Mucosa of descending colon (tissue), 1 donor: ENCODE results near the genes MYRIP and ZNF620.

- PRO-cap, result no peak
Measured at GRCh38 chr3:38649309-38649566, 249 bp downstream of the SCN5A start.

GRCh38 chr3:39122607-39123318 lies 15.3 kb downstream of the TTC21A start:
- PRO-cap, result no peak

DNA sequence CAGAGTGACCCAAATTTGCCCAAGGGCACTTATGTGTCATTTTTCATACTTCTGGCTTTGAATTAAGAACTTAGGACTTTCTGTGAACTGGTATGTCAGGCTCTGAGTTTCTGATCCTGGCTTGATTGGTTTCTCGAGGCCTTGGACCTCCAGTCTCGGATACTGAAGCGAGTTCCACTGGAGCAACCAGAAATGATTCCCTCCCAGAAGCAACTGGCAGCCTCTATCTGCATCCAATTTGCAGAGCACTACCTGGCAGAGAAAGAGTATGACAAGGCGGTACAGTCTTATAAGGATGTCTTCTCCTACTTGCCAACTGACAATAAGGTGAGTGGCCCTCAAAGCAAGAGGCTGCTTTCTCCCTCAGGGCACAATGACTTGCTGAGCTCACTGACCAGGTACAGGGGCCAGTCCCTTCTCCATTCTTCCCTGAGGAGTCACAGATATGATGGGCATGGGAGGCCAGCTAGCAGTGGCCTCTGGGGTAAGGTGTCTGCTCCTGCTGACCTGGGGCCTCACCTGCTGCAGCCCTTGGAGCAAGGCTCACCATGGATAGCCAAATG lies 20.4 kb downstream of the CSRNP1 start:
- PRO-cap, result no peak

- PRO-cap, result no peak
Measured at GRCh38 chr3:39137921-39139008, 15.1 kb downstream of the CSRNP1 start.

DNA sequence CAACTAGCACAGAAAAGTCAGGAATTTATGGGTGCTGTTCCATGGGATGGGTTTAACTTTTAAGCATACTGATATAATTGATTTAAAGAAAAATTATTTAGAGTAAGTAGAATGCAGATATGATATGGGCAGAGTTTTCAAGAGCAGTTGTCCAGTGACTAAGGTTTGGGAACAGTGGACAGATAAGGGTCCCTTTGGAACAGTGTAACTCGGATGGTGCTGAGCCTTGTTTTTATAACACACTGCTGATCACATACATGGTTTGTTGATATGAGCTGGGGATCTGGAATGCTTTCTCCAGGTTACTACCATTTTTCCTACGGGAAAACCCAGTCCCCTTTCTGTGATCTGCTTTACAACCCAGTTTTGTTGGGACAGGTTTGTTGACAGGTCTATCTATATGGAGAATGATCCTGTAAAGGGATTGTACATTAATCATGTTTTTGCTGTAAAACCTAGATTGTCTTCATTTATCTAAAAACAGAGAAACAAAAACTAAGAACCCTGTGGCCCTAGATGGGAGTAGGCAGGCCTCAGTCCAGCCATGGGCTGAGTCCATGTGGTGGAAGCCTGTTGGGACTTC lies 13.4 kb downstream of the CSRNP1 start:
- PRO-cap, result no peak

DNA sequence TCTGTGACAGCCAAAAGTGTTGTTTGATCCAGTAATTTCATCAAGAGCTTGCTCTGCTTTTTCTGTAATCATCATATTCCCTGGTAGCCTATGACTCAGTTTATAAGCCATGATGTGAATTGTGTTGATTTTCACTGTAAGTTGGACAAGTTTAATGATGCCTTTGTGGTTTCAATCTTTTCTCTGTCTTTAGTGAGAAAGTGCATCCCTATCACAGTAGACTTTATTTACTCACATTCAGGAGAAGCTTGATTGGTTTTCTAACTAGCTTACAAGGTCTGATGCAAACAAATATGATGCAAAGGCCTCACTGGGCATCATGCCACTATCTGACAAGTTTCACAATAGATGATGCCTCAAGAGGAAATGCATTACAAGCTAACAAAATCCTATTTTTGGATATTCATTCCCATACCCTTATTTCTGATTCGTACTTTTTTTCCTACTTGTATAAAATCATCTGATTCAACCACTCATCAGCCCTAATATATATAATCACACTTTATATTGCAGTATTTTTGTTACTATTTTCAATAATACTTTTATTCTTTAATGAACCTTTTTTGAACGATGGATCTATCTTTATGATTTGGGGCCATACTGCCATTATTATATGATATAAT lies 13.8 kb upstream of the CSRNP1 start:
- PRO-cap, result no peak

DNA sequence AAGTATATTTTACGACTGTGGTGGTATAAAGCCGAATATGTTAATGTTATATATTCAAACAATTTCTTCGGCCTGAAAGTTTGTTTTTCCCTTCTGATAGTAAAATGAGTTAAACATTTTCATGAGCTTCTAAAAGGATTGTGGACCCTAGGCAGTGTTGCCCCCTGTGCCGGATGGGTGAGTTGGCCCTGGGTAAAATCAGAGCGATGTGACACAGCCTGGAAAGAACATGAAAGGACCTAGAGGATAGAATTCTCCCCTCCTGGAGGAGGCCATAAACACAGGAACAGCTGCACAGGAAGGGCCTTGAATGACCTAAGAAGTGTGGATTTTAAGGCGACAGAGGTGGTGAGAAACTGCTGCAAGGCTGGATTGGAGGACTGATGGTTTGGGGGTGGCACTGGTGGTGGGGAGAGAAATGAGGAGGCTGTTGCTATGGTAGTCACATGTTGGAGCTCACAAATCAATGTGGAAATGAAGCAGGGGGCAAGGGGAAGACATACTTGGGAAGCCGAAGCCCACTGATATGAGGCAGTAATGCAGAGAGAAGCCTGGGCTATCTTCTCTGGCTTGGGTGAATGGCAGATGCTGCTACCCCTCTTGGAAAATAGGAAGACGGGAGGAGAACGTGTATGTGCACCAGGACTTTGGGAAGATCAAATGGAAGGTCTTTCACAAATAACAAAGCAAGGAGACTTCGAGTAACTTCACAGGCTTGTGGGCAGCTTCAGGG lies 13.8 kb downstream of the XIRP1 start:
- PRO-cap, result no peak

DNA sequence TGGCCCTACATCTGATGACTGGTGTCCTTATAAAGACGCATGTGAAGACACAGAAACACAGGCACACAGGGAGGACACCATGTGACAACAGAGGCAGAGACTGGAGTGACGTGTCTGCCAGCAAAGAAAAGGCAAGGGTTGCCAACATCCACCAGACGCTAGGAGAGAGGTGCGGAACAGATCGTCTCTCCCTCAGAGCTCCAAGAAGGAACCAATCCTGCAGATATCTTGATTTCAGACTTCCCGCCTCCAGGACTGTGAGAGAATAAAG lies 42.8 kb downstream of the CX3CR1 start:
- PRO-cap, result no peak

DNA sequence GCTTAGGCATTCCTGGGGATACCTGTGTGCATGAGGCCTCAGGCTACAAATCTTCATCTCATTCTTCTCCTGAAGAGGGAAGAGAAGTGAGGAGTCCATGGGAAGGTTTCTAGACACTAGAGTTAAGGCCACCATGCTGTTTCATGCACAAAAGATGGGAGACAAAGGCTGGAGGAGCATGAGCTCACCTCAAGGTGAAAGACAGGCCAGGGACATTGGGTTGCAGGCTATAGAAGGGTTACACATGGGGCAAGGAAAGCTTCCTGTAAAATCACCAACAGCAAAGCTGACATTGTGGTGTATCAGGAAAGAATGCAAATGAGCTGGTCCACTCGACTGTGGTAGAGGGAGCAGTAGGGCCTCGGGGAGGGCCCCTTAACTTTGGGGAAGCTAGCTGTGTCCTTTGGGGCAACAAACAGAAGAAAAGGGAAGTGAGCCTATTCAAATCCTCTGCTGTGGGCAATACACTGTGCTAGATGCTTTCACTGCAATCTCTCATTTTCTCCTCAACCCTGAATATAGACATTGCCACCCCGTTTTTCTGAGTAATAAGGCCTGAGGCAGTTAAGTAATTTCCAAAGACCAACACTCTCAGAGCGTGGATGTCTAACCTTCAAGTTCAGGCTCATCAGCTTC lies 24.3 kb downstream of the CX3CR1 start:
- PRO-cap, result no peak

- PRO-cap, result no peak
Measured at GRCh38 chr3:39328064-39328356, 1.5 kb upstream of the CCR8 start.

GRCh38 chr3:39409324-39410058 lies 3.0 kb downstream of the RPSA start:
- PRO-cap, result no peak

DNA sequence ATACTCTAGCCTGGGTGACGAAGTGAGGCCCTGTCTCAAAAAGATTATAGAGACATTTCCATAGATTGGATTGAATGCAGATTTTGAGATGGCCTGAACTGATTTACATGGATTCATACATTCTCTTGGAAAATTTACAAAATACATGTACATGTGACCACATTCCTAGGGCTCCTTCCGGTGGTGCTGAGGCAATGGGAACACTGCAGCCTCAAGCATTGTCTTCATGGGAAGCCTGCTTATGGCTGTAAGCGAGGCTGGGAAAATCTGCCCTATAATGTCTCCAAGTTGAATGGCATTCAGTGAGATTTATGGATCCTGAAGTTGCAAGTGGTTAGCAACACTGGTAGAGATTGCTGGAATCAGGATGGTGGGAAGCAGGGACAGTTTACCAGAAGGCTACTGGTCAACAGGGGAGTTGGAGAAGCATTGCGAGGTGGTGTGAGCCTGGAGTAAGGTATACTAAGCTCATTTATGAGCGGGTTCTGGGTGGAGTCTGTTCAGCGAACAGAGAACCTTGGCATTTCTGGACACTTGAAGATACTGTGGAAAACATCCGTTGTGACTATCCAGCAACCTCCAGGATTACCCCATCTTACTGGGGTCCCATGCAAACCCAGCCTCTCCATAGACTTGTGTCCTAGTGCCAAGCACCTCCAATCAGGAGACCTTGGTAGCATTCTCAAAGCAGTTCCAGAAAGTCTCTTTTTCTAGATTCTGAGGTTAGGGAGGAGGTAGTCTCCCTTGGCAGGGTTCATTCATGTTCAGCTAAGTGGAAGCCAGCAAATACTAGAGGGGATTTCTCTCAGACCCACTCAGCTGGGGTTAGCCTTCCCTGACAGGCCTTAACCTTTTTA lies 7.2 kb downstream of the RPSA start:
- PRO-cap, result no peak

DNA sequence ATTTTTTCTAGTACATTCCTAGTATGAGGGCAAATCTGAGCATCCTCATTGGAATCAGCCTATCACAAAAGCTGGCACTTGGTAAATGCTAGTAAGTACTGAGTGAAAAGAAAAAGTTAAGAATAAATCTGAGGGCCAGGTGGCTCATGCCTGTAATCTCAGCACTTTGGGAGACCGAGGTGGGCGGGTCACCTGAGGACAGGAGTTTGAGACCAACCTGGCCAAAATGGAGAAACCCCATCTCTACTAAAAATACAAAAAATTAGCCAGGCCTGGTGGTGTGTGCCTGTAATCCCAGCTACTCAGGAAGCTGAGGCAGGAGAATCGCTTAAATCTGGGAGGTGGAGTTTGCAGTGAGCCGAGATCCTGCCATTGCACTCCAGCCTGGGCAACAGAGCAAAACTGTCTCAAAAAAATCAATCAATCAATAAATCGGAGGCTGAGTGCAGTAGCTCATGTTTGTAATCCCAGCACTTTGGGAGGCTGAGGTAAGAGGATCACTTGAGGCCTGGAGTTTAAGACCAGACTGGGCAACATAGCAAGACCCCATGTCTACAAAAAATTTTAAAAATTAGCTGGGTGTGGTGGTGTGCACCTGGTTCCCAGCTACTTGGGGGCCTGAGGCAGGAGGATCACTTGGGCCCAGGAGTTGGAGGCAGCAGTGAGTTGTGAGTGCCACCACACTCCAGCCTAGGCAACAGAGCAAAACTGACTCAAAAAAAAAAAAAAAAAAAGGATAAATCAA lies 8.7 kb downstream of the RPSA start:
- PRO-cap, result no peak

DNA sequence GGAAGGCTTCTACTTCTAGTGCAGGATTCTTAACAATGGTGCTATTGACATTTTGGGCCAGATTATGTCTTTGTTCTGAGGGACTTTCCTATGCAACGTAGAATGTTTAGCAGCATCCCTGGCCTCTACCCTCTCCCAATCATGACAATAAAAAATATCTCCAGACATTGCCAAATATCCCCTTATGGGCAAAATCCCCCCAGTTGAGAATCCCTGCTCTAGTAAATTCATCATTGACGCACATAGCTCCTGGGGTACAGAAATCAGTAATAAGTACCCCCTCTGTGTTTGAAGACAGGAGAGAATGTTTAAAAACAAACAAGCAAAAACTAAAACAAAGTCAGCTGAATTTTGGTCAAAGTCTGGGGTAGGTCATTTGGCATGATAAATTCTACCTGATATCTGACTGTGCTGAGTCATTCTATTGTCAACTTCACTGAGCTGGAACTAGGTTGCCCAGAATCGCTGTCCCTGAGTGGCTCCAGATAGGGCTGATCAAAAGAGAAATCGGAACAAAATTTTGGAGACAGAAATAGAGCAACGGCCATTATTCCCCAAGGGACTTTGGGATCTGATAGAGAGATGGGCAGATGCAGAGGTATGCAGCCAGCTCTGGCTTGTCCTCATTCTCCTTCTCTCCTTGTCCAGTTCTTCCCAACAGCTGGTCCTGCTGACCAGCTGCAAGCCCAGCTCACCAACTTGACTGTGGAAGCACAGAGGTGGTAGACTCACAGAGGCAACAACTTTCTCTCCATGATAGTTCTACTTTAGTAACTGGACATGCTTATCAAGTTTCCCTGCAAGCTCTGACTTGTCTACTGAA lies 57.4 kb upstream of the MYRIP start:
- PRO-cap, result no peak

GRCh38 chr3:39808987-39810263 lies at the start of gene MYRIP:
Gene MYRIP, plus strand, starts transcription at chr3:39809609.
- PRO-cap, result bidirectional peak, plus-strand start at chr3:39809650, minus-strand start at chr3:39809302

- PRO-cap, result no peak
Measured at GRCh38 chr3:40187756-40188255, 121.7 kb upstream of the EIF1B start.

DNA sequence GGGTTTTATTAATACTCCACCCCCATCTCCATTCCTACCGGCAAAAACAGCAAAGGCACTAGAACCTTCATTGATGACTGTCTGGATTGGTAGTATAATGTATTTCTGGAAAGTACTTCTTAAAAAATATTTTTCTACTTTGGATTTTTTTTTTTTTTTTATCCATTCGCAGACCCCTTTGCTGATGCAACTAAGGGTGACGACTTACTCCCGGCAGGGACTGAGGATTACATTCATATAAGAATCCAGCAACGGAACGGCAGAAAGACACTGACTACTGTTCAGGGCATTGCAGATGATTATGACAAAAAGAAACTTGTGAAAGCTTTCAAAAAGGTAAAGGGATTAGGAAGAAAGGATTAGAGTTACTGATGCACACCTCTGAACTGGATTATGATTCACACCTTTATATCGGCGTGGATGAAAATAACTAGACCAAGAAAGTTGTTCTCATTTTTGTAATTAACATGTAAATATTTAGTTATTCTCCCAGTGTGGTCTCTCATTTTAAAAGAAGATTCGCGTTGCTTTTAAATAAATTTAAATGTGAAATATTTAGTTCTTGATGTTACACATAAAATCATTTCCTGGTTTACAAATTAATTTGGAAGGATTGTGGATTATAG lies 1.3 kb downstream of the EIF1B start:
- PRO-cap, result no peak

- PRO-cap, result no peak
Measured at GRCh38 chr3:40477623-40478310, 845 bp downstream of the ZNF619 start.

- PRO-cap, result bidirectional peak, plus-strand start at chr3:40506088, minus-strand start at chr3:40505941
Measured at GRCh38 chr3:40505529-40506568, at the start of gene ZNF620. Gene ZNF620, plus strand, starts transcription at chr3:40506039.

DNA sequence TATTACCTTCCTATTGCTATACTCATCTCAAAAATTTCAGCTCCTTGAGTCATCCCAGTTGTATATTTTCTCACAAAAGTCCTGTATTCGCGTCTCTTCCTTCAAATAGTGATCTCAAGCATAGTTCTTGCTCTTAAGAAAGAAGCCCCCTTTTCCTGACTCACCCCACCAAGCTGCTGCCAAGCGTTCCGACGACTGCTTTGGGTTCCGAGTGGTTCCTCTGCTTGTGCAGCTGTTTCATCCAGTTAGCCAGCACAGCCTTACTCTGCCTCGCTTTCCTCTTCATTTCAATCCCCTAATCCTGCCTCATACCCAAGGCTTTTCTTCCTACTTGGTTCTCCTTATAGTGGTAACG lies 260.9 kb downstream of the ZNF621 start:
- PRO-cap, result no peak